ENCODE measurements around the genes ABHD12 and DEFB121.

- PRO-cap = no peak
Observed at GRCh38 chr20:25233437-25233955, 14.4 kb upstream of the PYGB start.

- PRO-cap = no peak
Observed at GRCh38 chr20:25251967-25253080, 4.4 kb downstream of the PYGB start.

DNA sequence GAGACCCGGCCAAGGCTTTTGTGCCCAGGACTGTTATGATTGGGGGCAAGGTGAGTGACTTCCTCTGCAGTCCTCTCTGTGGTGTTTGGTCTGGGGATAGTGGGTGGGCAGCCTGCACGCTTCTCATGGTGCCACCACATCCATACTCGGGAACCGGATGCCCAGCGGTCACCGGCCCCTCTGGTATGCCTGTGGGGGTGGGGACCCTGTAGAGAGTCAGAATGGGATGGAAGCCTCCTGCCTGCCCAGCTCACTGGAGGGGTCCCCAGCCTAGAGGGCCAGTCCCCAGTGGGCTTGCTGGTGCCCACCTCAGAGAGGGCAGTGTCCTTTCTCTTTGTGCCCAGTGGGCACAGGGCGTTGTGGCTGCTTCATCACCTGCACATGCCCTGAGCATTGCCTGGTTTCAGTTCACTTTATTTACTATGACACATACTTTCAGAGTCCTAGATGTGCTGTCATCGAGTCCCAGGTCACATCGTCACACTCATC, 40.6 kb downstream of the PYGB start:
- PRO-cap = no peak

DNA sequence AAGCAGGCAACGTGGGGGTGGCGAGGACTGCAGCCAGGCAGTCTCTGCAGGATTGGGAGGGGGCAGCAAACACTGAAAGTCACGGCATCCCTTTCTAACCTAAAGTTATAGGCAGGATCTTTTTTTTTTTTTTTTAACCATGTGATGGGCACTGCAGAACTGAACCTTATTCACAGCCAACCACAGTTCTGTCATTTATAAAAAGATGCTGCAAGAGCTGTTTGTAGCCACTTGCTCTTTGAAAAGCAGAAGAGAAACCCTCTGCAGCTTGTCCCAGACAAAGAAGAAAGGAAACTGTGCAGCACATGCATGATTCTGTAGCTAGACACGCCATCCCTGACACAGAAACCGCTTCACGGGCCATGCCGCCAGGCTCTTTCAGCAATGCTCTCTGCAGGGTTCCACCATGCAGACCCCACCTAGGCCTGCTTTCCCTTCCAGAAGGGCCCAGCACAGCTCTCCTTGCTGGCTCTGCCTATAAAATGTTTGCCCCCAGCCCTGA, 70.7 kb downstream of the PYGB start:
- PRO-cap = no peak

- PRO-cap = bidirectional peak, plus-strand start at chr20:25391078, minus-strand start at chr20:25390815
Observed at GRCh38 chr20:25389950-25390911, at the start of gene ABHD12. TSS of gene ABHD12 (minus strand) at chr20:25390835.

DNA sequence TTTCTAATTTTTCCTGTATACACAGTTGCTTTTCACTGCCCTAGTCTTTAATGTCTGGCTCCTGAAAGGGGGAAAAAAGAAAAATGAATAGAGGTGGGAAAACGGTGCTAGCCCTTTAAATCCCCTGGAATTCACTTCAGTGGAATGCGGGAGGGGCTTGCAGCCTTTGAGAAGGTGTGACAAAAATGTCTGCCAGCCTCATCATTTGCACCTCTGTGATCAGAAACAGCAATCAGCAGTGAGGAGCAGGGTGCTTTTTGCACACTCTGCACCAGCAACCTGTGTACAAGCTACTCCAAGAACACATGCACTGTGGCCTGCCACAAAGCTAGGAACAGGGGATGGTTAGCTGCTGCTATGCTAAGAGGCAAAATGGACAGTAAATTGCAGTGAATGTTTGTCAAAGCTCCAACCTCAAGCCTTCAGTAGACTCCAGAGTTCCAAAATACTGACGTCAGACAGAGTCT, 29.6 kb downstream of the GINS1 start:
- PRO-cap = no peak

GRCh38 chr20:25461258-25461678, 53.8 kb downstream of the GINS1 start:
- PRO-cap = no peak

GRCh38 chr20:25512665-25513127, 72.6 kb downstream of the NINL start:
- PRO-cap = no peak

- PRO-cap = no peak
Observed at GRCh38 chr20:25867946-25868568, 171.4 kb upstream of the ZNF337 start.

GRCh38 chr20:30316120-30316648, 941.3 kb upstream of the DEFB115 start:
- PRO-cap = no peak

DNA sequence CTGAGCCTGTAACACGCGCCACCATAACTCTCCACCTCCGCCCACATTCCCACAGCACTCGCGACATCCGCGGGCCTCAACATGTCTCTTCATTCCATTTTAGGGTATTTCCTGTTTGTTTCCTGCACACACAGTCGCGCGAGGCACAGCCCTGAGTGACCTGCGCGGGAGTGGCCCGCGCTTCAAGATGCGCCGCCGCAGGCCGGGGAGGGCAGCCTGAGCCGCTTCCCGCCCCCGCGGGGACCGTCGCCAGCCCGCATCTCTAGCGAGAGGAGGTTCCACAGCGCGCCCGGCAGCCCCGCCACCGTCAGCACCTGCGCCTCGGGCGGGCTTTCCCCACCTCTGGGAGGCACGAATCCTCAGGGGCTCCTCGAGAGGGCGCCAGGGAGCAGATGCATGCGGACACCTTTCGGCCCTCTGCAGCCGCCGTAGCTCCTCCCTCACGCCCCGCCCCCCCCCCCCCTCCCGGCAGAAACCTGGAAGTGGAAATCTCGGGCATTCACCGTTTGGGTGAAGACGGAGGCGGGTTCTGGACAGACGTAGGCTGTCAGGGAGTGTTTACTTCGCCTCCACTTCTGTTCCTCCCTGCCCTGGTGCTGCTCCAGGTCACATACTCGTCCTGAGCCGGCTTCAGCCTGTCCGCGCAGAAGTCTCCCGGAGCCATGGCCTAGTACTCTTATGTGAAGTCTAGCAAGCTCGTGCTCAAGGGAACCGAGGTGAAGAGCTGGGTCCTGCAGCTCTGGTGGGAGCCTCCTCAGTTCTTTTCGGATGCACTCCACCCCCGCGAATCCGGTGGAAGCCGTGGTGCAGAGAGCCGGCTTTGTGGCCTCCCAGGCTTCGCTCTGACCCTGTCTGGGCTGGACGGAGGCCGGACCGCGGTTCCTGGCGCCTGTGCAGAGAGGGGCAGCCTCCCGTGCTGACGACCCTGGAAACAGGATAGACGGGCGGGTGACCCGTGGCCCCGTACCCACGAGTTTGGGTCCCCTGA, 880.5 kb upstream of the DEFB115 start:
- PRO-cap = bidirectional peak, plus-strand start at position 498 of the sequence, minus-strand start at position 344 of the sequence

DNA sequence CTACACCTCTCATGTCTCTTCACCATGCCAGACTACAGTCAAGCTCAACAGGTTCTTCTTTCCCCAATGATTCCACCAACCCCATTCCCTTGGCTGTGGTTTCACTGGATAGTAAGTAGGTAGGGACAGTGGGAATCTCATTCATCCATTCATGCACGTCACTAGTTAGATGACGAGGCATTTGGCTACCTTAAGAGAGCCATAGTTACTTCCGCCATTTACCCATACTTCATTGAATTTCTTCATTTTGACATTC, 744.9 kb upstream of the DEFB115 start:
- PRO-cap = unidirectional peak, minus-strand start at position 160 of the sequence

- PRO-cap = unidirectional peak, minus-strand start at chr20:30513630
Observed at GRCh38 chr20:30513085-30514269, 744.0 kb upstream of the DEFB115 start.

GRCh38 chr20:31406061-31406662, at the start of gene DEFB121:
TSS of gene DEFB121 (minus strand) at chr20:31406215.
- PRO-cap = no peak

DNA sequence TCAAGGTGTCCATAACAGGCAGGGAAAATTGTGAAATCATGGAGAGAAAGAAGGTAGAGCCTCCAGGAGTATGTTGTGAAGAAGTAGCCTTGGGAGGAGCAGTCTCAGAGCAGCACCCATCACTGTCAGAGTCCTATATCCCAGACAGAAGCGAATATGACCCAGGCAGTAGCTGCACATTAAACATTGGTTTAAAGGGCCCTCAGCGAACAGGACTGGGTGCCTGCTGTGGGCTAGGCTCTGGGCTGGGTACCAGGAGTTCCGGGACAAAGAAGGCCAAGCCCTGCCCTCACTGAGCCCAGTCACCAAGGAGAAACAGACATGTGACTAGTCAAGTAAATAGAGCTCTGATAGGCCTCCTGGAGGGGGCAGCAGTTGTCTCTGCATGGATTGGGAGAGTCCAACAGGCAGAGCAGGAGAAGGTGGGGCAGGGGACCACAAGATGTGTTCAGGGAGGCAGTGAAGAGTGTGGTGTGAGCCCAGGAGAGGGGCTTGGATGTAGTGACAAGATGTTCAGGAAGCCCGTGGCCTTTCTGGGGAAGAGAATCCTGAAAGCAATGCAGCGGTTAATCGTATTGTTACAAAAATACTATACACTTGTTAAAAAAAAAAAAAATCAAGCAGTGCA, 3.1 kb downstream of the HM13 start:
- PRO-cap = no peak

DNA sequence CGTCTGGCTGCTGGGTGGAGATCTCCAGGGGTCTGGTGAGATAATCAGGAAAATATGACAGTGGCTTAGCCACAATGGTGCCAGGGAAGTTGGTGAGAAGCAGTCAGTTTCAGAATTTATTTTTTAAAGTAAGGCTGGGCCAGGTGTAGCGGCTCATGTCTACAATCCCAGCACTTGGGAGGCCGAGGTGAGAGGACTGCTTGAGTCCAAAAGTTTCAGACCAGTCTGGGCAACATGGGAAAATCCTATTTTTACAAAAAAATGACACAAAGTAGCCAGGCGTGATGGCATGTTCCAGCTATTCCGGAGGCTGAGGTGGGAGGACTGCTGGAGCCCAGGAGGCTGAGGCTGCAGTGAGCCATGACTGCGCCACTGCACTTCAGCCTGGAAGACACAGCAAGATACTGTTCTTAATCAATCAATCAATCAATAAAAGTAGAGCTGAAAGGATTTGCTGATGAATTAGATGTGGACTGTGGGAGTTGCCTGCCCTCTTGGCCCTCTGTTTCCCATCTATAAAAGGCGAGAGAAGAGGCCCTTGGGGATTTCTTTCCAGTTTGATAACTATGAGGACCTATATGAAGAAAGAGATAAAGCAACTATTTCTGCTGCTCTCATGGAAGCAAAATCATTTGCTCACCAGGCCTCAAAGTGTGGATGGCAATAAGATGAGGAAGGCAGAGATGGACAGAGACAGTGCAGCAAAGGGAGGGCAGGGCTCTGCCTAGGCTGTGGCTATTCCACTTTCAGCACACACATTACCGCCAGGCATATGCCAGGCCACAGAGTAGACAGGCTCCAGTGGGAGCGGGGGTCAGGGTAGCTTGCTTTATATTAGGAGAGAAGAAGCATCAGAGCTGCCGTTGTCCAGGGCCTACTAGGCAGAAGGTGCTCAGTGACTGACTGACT, 41.2 kb downstream of the BCL2L1 start:
- PRO-cap = no peak

DNA sequence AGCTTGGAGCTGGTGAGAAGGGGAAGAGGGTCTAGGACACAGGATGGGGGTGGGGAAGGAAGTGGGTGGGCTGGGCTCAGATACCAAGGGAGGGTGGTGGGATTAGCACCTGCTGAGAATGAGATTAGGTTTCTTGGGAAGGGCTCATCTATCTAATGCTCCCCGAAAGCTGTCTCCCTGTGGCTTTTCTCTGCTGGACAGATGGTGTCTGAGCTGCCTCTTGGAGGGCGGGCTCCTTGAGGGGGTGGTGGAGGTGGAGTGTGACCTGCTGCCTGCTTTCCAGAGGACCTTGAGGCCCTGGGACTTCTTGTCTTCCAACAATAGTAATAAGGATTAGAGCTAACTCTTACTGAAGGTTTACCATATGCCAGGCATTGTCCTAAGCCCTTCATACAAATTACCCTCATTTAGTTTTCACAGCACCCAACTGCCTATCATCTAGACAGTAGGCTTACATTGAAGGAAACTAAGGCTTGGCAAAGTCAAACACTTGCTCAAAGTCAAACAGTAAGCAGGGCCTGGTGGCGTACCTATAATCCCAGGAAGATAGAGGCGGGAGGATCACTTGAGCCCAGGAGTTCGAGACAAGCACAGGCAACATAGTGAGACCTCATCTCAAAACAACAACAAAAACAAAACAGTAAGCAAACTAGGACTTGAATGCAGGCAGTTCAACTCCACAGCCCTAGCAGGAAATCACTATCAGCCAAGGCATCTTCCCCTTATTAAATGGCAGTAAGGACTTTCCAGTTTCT, 28.2 kb downstream of the BCL2L1 start:
- PRO-cap = no peak

GRCh38 chr20:31698615-31699684, 23.7 kb downstream of the BCL2L1 start:
- PRO-cap = no peak

DNA sequence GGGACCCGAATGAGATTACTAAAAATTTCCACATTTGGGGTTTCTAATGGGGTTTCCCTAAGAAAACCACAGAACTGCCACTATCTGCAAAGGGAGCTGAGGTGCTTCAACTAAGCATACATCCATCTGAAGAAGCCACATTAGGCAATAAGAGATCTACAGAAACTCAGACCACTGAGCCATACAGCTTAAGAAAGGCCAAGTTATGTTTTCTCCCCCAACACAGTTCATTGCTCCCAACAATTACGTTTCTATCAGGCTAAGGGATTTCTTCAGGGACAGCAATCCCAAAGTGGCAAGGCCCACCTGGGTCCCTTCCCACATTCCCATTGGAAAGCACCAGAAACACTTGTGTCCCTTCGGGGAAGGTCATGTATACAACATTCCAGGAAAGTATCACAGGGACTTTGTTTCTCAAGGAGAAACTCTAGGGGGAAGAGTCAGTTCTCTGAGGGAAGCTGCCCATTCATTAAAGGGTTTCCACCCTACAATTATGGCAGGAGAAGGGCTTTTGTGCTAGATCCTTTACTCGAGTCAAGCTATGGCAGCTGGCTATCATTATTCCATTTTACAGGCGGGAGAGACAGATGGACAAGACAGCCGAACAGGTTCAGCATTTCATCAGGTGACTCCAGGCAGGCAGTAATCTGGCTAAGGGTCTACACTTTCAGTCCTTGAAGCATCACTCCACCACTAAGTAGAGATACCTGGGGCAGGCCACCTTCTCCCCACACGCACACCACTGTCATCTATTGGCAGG, 4.9 kb downstream of the BCL2L1 start:
- PRO-cap = no peak

DNA sequence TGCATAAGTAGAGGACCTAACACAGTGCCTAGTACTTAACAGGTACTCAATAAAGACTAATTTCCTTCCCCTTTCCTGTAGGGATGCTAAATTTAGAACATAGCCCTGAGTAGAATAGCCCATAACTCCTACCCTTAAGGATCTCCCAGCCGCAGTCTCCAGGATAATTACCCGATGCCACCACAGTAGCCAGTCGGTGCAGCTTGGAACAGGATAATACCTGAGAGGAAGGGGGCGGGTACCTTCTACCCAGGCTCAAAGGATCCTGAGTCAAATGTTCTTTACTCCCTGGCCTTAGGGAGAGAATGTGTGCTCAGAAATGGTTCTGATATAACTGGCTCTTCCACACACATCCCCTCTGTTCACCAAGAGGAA, 3.5 kb downstream of the BCL2L1 start:
- PRO-cap = no peak

Measured in left cardiac atrium (tissue), 1 donor.